Metastatic Breast Carcinoma in the Brain (tissue), 10 donors: ENCODE measurements around the gene CCDC54.

GRCh38 chr3:106962846-106963119 is 414.5 kb upstream of the CCDC54 start:
- PRO-cap, 10 experiments: no peak in any of the 10 experiments

- PRO-cap, 10 experiments: no peak in any of the 10 experiments
Measured at GRCh38 chr3:107117979-107118683, 259.1 kb upstream of the CCDC54 start.

- PRO-cap, 10 experiments: no peak in any of the 10 experiments
Measured at GRCh38 chr3:107374691-107374972, 2.6 kb upstream of the CCDC54 start.

GRCh38 chr3:107377174-107377598 is at the start of gene CCDC54:
CCDC54 (plus strand) TSS chr3:107377439.
- PRO-cap, 10 experiments: no peak in any of the 10 experiments

- PRO-cap, 10 experiments: peak in 10 of 10 experiments; most common plus-strand start chr3:107430166 (in 9); most common minus-strand start chr3:107430004 (in 5)
Measured at GRCh38 chr3:107429770-107430285, 52.6 kb downstream of the CCDC54 start.

GRCh38 chr3:107431748-107432192 is 54.5 kb downstream of the CCDC54 start:
- PRO-cap, 10 experiments: peak in 10 of 10 experiments; most common plus-strand start chr3:107431988 (in 4); most common minus-strand start chr3:107431888 (in 7)

GRCh38 chr3:107549981-107550746 is 27.4 kb downstream of the BBX start:
- PRO-cap, 10 experiments: no peak in any of the 10 experiments

DNA sequence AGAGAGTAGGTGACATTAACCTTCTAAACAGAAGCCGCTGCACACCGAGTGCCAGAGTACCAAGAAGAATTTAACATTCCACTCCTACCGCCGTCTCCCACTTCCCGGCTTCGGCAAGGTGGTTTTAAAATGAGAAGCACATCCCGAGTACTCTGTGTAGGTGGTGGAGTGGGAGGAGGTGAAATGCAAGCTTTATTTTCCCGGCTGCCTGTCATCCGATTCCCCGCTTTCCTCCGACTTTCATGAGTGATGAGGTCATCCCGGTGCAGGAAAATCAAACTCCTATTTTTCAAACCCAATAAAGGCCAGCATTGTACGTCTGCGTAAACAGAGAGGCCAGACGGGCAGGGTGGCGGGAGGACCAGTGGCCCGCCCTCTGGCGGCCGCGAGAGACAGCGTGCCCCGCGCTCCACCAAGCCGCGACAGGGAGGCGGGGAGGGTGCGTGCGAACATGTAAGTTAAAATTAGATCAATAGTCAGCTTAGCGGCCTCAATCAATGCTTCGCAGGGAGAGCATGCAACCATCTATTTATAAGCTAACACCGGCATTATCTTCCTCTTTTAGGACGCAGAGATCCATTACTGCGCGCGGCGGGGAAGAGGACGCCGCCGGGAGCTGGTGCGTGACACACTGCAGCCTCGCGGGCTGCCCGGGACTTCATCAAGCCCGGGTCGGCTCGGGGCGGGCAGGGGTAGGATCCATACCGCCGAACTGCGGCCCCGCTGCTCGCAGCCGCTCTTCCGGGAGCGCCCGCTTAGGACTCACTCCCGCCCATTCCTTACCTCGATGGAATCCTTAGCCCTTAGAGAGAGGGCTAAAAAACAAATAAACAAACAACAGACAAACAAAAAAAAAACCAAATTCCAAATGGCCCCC is 163.3 kb downstream of the CD47 start:
- PRO-cap, 10 experiments: peak in 2 of 10 experiments; most common plus-strand start position 330 of the sequence (in 2); most common minus-strand start position 232 of the sequence (in 1)

DNA sequence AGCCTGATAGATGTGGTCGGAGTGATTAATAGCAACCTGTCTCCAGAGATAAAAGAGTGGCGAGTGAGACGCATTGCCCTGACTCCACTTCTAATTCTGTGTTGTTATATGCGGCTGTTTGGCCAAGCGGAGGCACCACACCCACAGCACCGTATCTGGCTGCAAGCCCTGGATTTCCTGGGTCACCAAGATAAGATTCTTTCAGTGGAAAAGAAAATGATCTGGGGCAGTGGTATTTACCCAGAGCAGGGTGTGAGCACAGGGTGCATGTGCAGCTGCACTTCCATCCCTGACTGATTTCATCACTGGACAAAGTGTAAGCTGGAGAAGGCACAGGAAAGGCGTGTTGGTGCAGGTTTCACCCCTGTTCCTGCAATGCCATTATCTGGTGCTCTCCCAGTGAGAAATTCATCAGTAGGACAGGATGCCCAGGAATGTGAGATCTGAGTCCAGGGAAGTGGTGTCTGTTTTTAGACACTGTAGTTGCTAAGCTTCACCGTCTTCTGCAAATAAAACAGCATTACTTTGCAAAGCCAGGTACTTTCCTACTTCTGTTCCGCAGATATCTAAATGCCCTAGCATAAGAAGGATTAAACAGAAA is 84.6 kb downstream of the CD47 start:
- PRO-cap, 10 experiments: peak in 1 of 10 experiments; most common plus-strand start position 243 of the sequence (in 1); most common minus-strand start position 92 of the sequence (in 1)

- PRO-cap, 10 experiments: no peak in any of the 10 experiments
Measured at GRCh38 chr3:108046845-108047581, 43.8 kb downstream of the CD47 start.

GRCh38 chr3:108092518-108092915 is 1.7 kb upstream of the CD47 start:
- PRO-cap, 10 experiments: no peak in any of the 10 experiments

DNA sequence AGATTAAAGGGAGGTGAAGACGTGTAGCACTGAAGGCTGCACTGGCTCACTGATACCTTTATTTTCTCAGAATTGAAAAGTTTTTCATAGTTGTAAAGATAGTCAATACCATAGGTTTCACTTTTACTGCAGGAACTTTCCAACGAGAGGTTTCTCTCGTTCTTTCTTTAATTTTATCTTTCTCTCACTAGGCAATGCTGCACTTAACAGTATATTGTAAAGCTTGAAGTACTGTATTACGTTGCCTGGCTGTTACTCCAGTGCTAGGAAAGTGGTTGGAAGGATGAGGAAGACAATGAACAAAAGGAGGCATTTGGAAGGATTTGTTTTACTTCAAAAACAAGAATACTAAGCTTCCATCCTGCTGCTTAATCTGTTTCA is 521 bp upstream of the IFT57 start:
- PRO-cap, 10 experiments: no peak in any of the 10 experiments

- PRO-cap, 10 experiments: no peak in any of the 10 experiments
Measured at GRCh38 chr3:108550374-108551319, 38.6 kb downstream of the CIP2A start.

DNA sequence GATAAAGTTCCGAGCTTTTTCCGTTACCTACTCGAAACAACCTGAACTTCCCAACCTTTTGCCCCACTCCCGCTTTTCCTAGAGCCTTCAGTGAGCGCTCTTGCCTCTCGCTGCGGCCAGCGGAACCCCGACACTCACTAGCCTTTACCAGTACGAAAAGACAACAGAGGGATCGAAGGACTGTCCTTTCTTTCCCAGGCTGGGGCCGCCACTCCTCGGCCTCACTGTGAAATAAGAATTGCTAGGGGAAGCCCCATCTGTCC is 316 bp downstream of the CIP2A start:
- PRO-cap, 10 experiments: peak in 1 of 10 experiments; most common plus-strand start position 110 of the sequence (in 1)

- PRO-cap, 10 experiments: no peak in any of the 10 experiments
Measured at GRCh38 chr3:109133044-109133506, 3.4 kb upstream of the C3orf85 start.

- PRO-cap, 10 experiments: no peak in any of the 10 experiments
Measured at GRCh38 chr3:109355584-109356063, 18.3 kb upstream of the DPPA4 start.

GRCh38 chr3:109356064-109356866 is 18.9 kb upstream of the DPPA4 start:
- PRO-cap, 10 experiments: no peak in any of the 10 experiments

- PRO-cap, 10 experiments: no peak in any of the 10 experiments
Measured at GRCh38 chr3:110527277-110527870, 544.2 kb upstream of the NECTIN3 start.

DNA sequence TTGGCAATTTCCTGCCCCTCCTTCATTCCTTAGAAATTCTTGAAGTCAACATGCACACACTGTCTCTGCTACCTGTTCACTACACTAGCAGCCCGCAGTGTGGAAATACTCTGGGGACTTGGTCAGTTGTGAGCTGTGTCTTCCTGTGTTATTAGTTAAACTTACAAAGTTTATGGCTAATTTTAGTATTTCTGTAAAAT is 4.9 kb downstream of the ZBED2 start:
- PRO-cap, 10 experiments: no peak in any of the 10 experiments

DNA sequence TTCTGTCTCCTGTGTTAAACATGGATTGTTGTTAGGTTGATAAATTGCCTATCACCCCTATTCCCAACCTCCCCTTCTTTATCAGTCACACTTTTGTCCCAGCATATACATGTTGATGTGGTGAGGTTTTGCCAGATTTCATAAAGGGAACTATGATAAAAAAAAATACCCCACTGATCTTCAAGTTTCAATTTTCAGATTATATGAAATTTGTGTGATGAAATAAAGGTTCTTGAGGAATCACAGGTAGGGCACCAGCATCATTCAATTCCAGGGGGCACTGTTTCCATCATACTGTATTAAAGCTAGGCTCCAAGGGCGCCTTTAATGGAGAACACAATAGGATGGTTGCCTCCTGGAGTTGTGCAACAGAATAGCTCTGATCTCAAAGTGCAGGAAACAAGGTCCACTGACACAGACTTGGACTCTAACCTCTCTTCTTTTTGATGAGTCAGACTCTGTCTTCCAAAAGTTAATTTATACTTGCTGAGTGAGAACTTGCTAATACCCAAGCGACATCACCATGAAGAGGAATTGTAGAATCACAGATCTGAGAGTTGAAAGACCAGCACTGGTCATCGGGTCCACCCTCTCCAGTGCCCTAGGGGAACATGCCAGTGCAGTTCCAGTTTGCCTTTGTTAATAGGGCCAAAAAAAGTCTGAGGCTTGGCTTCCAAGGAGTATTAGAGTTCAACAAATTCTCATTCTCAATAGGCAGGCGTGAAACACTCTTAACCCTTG is 90.1 kb downstream of the PLCXD2 start:
- PRO-cap, 10 experiments: no peak in any of the 10 experiments